ENCODE data around the genes PRR32 and ZNF280C.

- PRO-cap: no peak
Measured at GRCh38 chrX:124306715-124307177, 25.7 kb upstream of the TEX13D start.

DNA sequence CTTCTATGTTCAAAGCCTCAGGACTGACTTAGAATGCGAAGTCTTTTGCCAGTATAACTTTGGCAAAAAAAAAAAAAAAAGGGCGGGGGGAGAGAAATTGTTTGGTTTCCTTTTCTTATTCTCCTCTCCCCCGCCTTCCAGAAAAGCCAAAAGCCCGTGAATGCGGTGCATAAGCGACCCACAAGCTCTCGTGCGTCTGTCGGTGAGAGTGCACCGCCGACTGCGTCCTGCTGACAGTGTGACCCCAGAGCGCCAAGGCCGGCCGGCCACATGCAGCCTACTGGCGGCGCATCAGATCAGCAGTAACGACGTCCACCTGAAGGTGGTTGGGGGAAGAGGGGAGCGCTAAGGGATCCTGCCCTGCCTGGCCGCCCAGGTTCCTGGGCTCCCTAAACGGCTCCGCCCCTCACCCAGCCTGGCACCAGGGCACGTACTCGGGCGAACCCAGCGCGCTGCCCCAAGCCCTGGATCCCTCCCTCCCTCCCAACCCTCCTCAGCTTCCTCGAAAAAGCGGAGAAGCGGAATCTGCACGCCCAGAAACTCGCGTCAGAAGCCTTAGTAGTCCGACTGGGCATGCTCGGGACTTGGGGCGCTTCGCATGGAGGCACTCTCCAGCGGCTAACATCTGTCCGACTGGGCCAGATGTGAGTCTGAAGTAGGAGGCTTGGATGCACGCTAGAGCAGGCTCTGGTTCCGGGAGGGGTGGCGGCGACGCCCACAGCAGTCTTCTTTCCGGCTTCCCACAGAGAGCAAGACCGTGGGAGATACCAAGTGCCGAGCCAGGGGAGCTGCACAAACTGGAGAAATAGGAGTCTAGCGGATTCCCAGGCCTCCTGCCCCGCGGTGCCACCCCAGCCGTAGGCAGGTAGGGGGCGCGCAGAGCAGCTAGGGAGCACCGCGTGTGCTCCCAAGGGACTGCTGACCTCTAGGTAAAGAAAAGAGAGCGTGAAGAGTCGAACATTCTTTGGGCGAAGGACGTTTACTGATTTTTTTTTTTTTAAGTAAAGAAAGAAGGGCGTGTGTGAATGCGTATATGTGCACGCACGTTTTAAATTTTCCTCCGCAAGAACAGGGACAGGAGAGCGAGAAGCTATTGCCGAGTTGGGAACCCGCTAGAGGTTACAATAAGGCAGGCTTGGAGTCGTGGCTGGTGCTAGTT lies 114.4 kb upstream of the TEX13C start:
- PRO-cap: no peak

DNA sequence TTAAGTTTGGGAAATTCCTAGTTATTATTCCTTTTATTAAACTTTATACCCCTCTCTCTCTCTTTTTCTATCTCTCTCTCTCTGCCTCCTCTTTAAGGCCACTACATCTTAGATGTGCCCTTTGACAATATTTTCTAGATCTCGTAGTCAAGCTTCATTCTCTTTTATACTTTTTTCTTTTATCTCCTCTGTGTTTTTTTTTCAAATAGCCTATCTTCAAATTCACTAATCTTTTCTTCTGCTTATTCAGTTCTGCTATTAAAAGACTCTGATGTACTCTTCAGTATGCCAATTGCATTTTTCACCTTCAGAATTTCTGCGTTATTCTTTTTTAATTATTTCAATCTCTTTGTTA lies 402.0 kb downstream of the DCAF12L2 start:
- PRO-cap: no peak

GRCh38 chrX:126819489-126820029 lies at the start of gene PRR32:
PRR32 (plus strand) TSS chrX:126819729.
- PRO-cap: no peak

DNA sequence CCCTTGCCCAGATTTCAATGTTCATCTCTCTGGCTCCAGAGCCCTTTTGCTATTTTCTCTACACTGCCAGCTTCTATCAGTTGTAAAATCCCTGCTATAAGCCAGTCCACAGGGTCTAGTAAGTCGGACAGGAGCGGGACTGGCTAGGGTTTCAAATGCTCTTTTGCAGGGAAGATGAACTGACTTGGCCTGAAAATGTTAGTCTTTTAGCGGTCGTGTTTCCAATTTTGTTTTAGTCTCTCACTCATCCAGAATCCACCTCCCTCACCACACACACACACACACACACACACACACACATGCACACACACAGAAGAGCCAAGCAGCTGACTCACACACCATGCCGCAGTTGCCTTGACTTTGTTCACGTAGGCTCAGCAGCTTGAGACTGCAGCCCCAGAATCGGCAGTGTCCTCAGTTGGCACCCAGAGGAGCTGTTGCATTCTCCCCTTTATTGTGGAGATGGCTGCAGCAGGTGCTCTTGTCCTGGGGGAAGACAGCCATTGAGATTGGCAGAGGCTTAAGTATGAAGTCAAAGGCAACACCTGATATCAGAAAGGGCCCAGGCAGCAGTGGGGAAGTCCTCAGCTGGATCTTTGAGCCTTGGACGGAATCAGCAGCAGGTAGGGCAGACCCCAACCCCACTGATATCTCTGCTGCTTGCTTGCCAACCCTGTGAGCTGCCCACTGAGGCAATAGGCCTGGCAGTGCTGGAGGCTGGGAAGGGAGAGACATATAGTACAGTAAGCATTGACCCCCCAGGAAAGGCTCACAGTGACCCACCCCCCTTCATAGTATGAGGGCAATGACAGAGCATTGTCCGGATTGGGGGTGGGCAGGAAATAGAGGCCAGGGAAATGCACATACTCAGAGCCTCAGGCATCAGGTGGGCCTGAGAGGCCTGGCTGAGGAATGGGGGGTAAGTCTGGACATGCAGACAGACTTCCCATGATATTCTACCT lies 20.8 kb upstream of the XPNPEP2 start:
- PRO-cap: no peak

GRCh38 chrX:129758104-129758703 lies 19.4 kb downstream of the XPNPEP2 start:
- PRO-cap: no peak

- PRO-cap: no peak
Measured at GRCh38 chrX:129812654-129812901, 31.1 kb downstream of the ZDHHC9 start.

GRCh38 chrX:129842541-129843668 lies 781 bp downstream of the ZDHHC9 start:
- PRO-cap: no peak

- PRO-cap: bidirectional peak, plus-strand start at chrX:129906575, minus-strand start at chrX:129906549
Measured at GRCh38 chrX:129906319-129906878, 435 bp downstream of the UTP14A start.

DNA sequence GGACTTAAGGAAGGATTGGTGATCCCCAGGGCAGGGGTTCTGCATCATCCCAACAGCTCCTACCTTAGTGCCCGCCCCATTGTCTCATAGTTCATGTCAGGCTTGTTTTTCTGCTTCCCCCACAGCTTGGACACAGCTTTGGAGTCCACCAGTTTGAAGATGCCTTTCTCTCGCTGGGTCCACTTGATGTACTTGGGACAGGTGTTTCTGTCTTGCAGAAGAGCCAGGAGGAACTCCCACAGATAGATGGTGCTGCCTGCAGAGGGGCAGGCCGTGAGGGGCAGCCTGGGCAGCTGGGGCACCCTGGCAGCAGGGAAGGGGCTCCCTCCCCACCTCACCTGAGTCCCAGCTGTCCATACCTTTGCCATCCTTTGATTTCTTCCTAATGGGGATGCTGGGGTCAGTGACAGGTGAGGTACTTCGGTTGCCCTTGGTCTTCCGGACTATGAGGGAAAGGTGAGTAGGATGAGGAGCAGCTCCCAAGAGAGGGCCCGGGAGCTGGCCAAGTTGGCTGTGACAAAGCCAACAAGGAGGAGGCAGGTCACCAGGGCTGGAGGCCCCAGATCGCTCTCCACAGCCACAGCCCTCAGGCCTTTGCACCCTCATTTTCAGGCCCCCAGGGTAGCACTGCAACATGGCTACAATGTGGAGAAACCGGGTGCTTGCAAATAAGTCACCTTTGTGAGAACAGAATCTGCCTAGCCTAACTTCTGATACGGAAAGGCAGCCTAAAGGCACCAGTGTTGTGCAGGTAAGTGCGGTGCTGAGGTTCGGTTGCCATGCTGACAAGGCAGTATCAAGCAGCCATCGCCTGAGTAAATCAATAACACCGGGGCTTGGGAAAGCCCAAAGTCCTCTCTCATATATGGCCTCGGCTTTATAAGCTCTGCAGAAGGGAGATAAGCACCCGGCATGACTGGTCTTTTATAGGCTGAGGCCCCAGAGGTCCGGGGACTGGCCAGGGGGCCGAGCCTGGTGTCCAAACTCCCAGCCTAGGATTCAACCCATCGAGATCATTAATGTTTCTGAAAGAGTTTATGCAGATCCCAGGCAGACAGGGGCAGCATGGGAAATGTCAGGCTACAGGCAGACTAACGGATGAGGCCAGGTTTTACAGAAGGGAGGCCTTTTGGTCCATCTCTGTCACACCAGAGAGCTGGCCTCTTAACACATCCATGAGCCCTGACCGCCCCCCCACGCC lies 38.9 kb downstream of the ELF4 start:
- PRO-cap: no peak

DNA sequence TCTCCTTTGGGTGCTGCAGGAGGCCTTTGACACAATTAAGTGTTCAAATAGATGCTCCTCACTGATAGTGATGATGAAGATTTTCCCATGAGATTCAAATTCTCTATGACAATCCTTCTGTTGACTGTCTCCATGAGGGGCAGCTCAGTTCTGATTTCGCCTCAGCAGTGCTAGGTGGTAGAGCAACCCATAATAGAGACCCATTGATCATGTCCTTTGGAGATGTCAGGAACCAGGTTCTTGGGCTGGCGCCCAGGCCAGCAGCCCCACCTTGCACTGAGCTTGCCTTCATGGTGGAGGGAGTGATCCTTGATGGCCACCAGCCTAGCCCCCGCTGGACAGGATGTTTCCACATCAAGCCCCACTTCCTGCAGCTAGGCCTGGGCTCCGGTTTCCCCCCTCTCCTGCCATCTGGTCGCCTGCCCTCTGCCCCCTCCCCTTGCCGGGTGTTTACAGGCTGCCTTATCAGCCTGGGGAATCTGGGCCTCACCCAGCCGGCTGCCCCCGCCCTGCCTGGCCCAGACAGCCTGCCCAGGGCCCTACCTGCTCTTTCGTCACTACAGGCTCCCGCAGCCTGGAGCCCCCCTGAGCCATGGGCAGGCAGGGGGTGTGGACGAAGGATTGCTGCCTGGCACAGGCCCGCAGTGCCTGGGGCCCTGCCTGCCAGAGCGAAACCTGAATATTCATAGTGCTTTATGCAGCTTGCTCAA lies 12.6 kb downstream of the ELF4 start:
- PRO-cap: no peak

- PRO-cap: bidirectional peak, plus-strand start at chrX:130109308, minus-strand start at chrX:130109155; bidirectional peak, plus-strand start at chrX:130110200, minus-strand start at chrX:130110018
Measured at GRCh38 chrX:130108953-130110085, 978 bp downstream of the ELF4 start.

- PRO-cap: no peak
Measured at GRCh38 chrX:130174147-130174611, 2.4 kb downstream of the RAB33A start.

DNA sequence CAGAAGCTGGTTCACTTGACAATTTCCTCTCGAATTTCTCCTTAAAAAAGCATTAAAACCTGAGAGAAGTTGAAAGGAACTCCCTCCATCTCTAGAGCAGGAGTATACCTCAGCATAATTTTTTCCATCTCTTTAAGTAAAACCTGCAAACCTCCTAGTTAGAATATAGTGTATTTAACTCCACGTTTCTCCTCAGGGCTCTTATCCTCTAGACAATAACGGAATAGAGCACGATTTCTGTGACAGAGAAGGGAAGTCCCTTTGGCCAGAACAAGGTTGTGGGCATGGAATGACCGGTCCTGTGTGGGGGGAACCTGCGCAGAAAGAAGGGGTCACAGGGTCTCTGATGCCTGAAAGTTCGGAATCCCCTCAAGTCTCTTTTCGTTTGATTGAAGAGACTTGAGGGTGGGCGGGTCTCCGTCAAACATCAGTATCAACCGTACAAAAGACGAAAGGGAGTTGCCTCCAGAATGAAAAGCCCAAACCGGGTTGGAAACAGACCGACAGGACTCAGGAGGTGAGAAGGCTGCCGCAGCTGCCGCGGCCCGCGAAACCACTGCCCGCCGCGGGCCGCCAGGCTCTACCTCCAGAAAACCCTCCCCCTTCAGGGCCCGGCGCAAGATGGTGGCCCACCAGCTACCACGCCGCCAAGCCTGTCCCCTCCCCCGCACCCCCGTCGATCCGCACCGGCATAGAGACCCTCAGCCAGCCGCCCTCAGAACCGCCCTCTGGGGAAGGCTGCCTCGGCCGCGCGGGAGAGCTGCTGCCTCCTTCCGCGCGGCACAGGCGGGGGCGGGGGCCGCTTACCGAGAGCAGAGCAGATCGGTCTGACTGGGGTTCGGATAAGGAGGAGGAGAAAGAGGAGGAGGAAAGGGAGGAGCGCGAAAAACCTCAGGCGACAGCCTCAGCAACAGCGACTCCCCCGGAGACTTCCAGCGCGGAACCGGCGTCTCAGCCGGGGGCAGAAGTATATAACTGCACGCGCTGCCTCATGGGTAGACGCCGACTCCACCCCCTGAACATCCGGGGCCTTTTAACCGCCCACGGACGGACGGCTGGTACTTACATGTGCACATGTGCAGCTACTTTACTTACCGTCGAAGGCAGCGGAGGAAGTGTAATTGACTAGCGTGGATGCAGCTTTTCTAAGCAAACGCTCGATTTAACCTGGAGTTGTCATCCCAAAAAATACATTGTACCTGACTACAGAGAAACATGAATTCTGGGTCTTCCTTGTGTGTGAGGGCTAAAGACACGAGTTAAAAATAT lies at the start of gene ZNF280C:
Gene ZNF280C (minus strand): TSS at position 945 of the 1,269 bp plus-strand sequence.
- PRO-cap: bidirectional peak, plus-strand start at position 498 of the sequence, minus-strand start at position 558 of the sequence; bidirectional peak, plus-strand start at position 1,044 of the sequence, minus-strand start at position 945 of the sequence

DNA sequence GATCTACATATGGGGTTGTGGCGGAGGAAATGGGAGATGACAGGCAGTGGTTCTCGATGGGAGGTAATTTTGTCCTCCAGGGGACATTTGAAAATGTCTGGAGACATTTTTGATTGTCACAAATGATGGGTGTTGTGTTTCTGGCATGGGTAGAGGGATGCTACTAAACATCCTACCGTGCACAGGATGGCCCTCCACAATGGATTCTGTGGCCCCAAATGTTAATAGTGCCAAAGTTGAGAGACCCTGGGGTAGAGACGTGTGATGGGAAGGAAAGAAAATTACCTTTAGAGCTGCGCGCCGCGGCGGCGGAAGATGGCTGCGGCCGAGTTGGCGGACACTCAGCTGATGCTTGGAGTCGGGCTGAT lies 93.0 kb downstream of the RBMX2 start:
- PRO-cap: no peak

DNA sequence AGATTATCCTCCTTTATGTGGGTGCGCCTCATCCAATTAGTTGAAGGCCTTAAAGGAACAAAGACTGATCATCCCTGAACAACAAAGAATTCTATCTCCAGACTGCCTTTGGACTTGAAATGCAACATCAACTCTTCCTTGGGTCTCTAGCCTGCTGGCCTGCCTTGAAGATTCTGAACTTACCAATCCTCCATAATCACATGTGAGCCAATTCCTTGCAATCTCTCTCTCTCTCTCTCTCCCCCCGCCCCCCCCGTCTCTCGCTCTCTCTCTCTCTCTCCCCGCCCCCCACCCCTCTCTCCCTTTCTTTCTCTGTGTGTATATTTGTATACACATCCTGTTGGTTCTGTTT lies 158.5 kb downstream of the RBMX2 start:
- PRO-cap: no peak

DNA sequence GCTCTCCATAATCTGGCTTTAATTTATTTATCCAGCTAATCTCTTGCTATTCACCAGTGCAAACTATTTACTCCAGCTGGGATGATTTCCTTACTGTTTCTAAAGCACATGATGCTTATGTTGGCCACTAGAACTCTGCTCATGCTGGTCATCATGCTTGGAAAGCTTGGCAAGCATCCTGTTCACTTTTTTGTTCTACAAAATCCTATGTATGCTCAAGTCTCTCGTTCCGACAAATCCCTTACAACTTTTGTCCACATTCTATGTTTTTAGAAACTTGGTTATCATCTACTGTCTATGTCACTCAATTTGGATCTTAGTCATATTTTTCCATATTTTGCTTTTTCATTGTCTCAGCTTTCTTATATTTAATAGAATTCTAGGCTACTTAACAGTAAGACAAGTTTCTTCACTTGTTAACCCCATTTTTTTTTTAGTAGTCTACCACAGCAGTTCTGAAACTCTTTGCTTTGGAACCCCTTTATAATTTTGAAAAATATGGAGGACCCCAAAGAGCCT lies 36.5 kb downstream of the ENOX2 start:
- PRO-cap: no peak

DNA sequence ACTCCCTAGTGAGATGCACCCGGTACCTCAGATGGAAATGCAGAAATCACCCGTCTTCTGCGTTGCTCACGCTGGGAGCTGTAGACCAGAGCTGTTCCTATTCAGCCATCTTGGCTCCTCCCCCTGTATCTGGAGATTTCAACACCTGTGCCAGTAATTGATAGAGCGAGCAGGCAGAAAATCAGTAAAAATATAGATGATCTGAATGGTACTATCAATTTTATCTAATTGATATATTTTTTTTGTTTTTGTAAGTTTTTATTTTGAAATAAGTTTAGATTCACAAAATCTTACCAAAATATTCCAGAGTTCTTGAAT lies 95.1 kb upstream of the IGSF1 start:
- PRO-cap: no peak

DNA sequence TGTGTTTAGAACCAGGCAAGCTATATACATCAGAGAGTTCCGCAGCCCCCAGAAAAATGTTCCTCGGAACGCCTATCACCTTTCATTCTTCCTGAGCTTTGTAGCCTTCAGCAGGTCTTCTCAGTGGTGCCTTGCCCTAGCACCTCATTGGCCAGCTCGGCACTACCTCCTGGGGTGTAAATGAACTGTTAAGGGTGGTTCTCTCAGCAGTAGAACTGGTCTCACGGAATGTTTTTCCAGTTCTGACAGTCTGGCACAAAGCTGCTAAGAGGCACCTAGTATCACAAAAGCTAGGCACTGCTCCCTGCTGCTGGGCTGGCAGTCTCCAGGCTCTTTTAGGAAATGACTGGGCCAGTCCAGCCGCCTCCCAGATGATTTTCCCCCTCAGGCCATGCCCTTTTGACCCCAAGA lies 8.1 kb downstream of the FRMD7 start:
- PRO-cap: no peak

DNA sequence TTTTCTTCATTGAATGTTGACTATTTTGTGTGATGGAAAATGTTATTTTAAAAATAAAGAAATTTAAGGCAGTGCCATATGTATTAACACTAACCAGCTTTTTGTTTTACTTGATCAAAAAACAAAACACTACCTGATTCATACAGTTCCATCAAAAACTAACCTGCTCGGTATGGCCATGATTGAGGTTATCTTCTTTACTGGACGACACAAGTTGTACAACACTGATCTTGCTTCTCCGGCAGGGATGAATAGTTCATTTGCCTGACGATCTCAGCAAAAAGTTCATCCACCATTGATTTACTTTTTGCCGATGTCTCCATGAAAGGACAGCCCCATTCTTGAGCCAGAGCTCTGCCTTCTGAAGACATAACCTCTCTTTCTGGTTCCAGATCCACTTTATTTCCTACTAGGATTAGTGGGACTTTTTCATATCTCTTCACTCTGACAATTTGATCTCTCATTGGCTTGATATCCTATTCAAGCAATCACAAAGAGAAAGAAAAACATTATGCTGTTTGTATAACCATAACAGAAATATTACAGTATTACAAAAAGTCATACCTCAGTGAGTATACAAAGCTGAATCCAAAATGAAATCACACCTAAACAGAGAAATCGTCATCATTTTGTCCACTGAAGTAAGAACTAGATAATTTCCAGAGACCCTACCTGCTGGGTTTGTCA lies 5.1 kb downstream of the RAP2C start:
- PRO-cap: no peak